ENCODE data around the gene ANKRA2.

DNA sequence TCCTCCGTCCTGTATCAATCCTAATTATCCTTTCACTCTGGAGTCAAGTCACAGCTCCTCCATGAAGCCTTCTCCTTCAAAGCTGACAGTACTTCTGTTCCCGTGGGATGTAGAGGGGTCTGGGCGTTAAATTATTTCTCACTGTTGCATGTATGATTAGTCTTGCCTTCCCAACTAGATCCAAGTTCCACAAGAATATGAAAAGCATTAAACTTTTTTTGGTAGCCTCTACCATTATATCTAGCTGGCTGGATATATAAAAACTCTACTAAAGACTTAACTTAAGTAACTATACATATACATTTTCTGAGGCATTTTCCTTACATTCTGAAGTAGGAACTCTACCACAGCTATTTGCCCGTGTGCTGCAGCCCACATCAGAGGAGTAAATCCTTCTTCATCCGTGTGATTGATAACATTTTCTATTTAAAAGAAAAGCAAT lies 10.3 kb downstream of the ANKRA2 start:
- PRO-cap: no peak

- PRO-cap: unidirectional peak, plus-strand start at chr5:73565168; bidirectional peak, plus-strand start at chr5:73565773, minus-strand start at chr5:73565377
Observed at GRCh38 chr5:73564861-73565897, at the start of gene ANKRA2. TSS of gene ANKRA2 (minus strand) at chr5:73565639.

GRCh38 chr5:73657914-73658684 lies 32.1 kb downstream of the ARHGEF28 start:
- PRO-cap: no peak

- PRO-cap: no peak
Observed at GRCh38 chr5:73886375-73887027, 260.5 kb downstream of the ARHGEF28 start.

GRCh38 chr5:74392585-74393254 lies 247.8 kb downstream of the ENC1 start:
- PRO-cap: no peak

GRCh38 chr5:74579030-74579667 lies 61.4 kb downstream of the ENC1 start:
- PRO-cap: no peak

- PRO-cap: no peak
Observed at GRCh38 chr5:74616337-74616909, 24.1 kb downstream of the ENC1 start.

DNA sequence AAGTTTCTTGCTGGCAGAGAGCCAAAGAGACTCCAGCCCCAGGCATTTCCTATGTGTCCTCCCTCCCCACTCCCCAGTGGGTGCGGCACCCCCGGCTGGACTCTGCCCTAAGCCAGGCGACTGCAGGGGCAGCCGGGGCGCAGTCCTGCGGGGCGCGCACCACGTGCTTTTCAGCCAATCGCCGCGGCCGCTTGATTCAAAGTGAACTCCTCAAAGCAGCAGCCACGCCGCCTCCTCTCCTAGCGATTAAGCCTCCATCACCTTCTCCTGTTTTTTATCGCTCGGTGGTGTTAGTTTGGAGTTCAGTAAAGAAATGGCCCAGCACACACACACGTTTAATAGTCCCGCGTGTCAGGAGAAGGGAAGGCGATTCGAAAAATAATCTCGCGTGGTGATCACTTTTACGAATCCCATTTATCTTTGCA lies 805 bp upstream of the ENC1 start:
- PRO-cap: bidirectional peak, plus-strand start at position 194 of the sequence, minus-strand start at position 123 of the sequence

DNA sequence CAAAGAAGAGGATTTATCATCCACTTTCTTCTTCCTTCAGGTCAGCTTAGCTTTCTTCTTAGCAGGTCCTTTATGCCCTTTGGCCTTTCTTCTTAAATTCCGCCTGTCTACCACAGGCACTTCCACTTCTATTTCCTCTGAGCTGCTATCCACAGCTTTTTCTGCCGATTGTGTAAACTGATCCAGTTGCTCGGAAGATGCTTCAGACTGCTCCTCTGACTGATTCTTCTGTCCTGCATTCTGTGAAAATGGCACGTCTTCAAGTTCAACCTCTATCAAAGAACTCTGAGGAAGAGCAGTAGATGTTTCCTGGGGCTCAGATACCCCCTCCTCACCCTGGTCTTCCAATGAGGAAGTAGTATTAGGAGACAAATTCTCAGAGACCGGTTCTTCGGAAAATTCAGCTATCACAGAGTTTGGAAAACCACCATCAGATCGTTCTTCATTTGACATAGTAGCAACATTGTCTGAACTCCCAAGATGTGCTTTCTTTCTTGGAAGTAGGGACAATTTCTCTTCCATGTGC lies 14.4 kb downstream of the NSA2 start:
- PRO-cap: no peak

DNA sequence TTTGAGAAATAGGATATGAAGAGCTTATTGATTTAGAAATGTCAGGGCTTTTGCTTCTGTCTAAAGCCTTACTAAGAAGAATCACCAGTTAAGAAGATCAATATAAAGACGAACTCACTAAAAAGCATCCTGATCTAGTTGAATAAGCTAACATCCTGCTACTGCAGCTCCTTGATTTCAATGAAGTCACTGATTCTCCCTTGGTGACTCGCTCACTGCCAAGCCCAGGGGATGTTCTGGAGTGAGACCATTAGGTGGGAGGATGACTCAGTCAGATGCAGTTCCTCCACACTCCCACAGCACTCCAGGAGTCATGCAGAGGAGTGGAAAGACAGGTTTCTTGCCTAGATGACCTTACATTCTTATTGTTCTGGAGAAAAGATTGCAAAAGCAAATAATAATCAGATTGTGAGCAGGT lies 15.3 kb downstream of the GCNT4 start:
- PRO-cap: no peak

DNA sequence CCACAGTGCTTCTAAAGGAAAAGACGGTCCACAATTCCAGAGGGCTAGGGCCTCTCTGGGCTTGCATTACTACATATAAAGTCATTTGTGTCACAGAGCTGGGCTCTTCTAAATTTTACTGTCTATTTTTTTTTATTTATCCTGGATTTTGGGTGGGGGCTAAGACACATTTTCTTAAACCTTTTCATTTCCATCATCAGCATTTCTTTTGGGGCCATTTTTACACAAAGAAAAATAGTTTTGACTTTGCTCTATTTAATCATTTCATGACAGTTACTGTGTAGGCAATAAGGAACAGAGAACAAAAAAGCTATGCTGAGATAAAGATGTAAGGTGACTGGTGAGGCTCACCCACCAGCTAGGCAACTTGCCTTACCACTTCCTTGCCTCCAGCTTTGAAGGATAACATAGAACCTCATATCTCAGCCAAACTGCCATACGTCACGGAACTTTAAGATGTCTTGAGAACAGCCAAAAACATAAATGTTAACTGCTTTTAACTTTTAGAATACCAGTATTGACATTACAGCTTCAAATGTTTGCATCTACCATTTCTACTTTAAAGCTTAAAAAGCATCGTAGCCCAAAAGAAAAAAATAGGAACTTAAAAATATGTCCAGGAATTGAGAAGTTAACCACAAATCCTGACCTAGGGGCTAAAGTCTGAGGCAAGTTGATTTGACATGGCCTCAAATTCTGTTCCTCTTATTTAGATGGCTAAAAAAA lies 7.5 kb upstream of the GCNT4 start:
- PRO-cap: no peak

DNA sequence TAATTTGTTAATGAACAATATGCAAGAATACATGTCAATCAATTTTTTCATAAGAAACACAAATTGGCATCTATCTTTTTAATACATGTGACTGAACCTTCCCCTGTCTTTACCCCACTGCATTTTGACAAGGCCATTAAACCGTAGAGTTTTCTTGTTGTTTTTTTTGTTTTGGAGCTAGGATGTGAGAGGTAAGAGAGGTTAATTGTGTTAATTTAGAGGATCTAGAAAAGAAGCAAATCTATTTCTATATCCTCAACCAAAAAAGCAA lies 23.2 kb downstream of the ANKRD31 start:
- PRO-cap: no peak

GRCh38 chr5:75405246-75405847 lies 68.3 kb downstream of the HMGCR start:
- PRO-cap: no peak

- PRO-cap: no peak
Observed at GRCh38 chr5:75593592-75594322, 17.5 kb upstream of the ANKDD1B start.

GRCh38 chr5:75610707-75611261 lies 469 bp upstream of the ANKDD1B start:
- PRO-cap: unidirectional peak, plus-strand start at chr5:75611095

DNA sequence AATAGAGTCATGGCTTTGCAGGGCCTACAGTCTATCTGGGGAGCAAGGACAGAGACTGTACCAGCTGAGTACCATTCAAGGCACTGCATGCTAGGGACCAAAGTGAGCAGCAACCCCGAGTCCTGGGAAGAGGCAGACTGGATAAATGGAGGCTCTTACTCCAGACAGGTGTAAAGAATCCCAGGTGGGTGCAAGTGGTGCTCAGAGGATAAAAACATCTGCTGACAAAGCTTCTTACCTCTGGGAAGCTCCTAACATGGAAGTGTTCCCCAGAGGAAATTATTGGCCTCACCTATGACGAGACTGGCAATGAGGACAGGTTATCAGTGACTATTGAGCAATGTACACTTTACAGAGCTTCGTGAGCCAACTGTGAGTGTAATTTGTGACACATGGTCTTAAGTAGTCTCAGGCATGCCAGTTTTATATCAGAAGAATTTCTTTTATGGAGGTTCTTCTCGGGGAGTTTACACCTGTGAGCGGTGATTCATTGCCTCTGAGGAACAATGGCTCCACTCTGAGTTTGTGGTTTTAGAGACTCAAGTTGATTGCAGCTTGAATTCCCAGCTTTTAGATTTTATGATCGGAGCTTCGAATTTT lies 11.2 kb downstream of the ANKDD1B start:
- PRO-cap: no peak

DNA sequence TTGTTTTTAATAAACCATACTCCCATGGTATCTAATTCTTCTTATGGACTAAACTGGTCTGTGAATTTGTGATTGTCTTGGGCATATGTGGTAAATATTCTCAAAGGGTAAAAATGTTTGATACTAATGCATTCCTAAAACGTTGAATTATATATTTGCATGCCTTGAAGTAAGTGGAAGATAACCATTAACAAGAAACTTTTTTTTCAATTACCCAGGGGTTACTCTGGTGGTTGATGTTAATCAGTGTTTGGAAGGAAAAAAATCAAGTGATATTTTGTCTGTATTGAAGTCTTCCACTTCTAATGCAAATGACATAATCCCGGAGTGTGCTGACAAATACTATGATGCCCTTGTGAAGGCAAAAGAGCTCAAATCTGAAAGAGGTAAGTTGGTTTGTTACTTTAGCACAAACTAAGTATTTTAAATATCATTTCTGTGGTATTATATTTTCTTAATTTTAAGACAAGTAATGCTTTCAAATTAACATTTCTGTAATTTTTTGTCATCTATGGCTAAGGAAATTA lies 8.5 kb upstream of the F2RL2 start:
- PRO-cap: no peak

DNA sequence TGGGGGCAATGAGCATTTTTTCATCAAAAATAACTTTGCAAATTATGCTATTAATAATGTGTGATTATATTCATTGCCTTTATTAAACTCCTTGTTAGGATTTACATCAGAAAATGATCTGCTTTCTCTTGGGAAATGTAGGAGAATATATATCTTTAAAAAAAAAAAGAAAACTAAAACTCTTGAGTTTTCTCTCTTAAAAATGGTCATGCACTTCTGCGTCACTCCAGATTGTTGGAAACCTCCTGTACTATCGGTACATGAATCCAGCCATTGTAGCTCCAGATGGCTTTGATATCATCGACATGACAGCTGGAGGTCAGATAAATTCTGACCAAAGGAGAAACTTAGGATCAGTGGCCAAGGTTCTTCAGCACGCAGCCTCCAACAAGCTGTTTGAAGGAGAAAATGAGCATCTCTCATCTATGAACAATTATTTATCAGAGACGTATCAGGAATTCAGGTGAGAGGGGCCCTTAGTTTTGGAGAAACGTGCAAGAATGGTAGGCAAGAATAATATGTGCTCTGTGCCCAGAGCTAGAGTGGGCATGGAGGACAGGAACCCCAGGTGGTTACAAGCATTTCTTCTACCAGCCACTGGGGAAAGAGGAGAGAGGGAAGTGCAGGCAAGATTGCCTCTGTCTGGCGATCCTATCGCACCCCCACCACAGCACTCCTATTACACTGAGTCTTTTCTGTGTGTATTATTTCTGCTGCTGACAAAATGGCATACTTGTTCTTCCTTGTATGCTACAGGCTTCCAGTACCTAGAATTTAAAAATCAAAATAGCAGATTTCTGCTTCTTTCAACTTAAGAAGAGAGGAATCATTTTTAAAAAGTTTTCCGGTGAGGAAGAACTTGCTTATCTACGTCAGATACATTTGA lies 41.4 kb upstream of the F2R start:
- PRO-cap: no peak

DNA sequence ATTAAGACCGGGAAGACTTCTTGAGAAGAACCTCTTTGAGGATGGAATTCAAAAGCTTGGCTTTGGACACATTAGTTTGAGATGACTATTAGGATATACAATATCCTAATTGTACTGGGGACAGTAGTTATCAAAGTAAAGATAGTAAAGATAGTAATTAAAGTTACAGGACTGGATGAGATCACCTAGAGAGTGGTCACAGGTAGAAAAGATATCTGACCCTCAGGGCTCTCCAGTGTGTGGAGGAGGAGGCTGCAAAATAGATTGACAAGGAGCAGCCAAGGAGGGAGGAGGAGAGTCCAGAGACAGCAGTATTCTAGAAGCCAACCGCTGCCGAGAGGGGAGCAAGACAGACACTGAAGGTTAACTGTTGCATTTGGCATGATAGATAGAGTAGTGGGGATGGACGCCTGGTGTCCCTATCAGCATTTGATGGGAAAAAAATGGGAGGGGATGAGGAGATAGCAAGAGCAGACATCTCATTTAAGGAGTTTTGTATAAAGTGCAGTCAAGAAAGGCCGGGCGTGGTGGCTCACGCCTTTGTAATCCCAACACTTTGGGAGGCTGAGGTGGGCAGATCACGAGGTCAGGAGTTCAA lies 17.0 kb upstream of the F2RL1 start:
- PRO-cap: no peak

DNA sequence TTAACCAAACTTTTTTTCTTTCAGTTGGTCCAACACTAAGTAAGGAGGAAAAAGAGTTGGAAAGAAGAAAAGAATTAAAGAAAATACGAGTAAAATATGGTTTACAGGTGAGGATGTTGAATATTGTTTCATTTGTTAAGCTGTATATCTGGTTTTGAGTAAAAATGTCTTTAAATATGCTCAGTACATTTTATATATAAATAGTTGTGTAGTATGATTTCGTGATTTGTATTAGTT lies 25.2 kb downstream of the AGGF1 start:
- PRO-cap: no peak

Measured in LUHMES (cell line).